ENCODE data around the gene SNX1.

GRCh38 chr15:63460780-63461734 is 43.3 kb upstream of the USP3 start:
- PRO-cap: no peak

- PRO-cap: no peak
Measured at GRCh38 chr15:63466187-63466698, 38.1 kb upstream of the USP3 start.

DNA sequence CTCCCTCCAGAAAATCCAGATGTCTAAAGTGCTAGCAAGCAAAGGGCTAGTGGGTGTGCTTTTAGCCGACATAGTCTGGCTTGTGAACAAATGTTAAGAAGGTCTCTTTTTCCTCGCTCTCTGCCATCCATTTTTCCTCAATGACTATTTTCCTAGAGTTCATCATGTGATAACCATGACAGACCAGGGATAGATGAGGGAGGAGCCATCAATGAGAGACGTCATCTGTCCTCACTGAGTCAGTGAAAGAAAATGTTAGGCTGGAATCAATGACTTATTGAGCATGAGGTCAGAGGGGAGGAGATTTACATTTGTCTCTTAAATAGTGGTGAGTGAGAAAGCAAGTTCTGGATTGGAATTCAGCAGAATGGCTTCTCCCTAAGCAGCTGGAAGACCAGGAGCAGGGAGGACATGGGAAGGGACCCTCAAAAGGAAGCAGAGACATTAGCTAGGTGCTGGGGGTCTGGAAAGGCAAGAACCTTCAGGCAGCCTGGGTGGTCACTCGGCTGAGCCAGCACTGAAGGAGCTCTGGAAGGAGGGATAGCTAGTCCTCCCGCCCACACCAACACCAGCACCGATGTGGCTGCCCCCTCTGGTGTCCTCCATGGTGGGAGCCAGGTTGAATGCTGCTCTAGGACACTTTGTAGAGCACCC is 28.1 kb upstream of the USP3 start:
- PRO-cap: no peak

- PRO-cap: no peak
Measured at GRCh38 chr15:63605822-63606206, 8.6 kb downstream of the FBXL22 start.

- PRO-cap: no peak
Measured at GRCh38 chr15:63672719-63673401, 75.7 kb downstream of the FBXL22 start.

GRCh38 chr15:63677676-63678830 is 80.9 kb downstream of the FBXL22 start:
- PRO-cap: no peak

GRCh38 chr15:63708071-63708649 is 111.0 kb downstream of the FBXL22 start:
- PRO-cap: no peak

GRCh38 chr15:63712414-63713130 is 115.4 kb downstream of the FBXL22 start:
- PRO-cap: no peak

DNA sequence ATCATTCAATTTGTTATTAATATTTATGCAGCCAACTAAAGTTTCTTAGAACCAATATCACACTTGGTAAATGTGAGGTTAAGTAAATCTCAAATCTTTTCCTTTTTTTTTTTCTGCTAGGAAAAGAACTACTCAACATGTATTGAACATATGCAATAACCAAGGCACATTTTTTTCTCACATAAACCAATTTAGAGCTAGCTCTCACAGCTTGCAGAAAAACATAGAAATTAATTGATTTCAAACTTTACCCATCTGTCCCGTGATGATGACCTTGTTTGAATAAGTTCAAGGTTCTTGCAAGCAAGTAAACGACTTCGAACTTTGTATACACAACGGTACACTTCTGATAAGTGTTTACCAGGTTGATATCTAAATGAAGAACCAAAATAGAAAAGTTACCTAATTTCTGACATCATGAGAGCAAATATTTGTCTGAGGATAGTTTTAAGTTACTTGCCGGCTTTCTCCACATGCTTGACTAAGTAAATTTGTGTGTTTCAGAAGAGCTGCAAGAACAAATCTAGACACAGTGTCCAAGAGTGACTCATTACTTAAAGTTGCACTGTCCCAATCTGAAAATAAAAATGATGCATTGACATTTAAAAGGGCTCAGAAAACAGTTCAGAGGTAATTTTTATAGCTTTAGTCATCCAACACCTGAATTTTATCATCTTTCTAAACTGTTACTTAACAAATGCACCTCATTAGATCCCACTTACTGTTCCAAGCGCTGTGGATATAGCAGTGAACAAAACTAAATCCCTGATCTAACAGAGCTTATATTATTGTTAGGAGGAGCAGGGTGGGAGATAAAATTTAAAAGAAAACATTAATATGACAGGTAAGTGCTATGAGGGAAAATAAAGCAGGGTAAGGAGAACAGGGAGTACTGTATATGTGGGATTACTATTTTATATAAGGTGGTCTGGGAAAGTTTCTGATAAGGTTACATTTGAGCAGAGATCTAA is 115.1 kb downstream of the HERC1 start:
- PRO-cap: no peak

DNA sequence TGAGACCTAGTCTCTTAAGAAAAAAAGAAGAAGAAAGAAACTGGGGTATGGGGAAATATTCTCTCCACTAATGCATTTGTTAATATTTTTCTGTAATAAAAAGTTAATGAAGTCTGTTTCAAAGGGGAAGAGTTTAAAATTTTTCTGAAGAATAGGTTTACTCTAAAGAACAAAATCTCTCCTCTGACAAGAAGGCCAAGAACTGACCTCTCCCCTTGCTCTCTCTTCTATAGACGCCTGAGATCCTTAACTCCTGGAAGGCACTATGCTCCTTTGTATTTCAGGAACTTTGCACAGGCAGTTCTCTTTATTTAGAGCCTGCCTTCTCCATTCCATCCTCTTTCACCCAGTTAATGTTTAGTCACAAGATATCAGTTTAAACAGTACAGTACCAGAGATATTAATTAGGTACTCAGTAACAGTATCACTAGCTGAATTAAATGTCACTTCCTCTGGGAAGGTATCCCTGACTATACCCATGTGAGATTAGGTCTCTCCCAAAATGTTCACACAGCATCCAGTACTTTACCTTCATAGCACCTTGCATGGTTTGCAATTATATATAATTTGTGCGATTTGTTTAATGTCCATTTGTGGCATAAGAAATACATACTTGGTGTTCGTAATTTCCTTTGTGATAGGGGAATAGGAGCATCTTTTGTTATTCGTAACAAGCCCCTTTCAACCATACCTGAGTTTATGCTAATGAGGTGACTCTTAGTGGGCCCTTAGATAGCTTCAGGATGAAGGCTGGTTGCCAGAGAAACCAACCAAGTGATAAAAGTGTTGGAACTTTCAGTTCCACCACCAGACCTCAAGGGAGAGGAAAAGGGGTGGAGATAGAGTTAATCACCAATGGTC is 33.4 kb downstream of the HERC1 start:
- PRO-cap: no peak

GRCh38 chr15:63895101-63895670 is 61.4 kb upstream of the HERC1 start:
- PRO-cap: no peak

DNA sequence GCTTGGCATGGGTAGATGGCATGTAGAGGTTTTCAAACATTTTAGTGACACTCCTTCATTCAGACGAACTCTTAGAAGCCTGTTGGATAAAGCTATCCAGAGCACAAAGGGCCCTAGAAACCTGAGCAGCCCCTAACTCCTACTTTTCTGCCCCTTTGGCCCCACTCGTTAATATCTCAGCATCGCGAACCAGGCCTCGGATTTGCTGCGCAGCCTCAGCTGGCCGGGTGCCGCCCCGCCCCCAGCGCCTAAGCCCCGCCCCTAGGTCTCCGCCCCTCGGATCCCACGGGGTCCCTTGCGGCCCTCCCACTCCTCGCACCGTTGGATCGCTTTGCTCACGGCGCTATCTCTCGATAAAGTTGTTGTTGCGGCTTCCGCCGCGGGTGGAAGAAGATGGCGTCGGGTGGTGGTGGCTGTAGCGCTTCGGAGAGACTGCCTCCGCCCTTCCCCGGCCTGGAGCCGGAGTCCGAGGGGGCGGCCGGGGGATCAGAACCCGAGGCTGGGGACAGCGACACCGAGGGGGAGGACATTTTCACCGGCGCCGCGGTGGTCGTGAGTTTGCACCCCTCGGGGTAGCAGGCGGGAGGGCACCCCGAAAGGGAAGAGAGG is at the start of gene SNX1:
Gene SNX1, plus strand, starts transcription at position 362 of the 609 bp plus-strand sequence.
- PRO-cap: bidirectional peak, plus-strand start at position 373 of the sequence, minus-strand start at position 202 of the sequence

GRCh38 chr15:64110987-64111485 is 15.3 kb downstream of the SNX1 start:
- PRO-cap: no peak

DNA sequence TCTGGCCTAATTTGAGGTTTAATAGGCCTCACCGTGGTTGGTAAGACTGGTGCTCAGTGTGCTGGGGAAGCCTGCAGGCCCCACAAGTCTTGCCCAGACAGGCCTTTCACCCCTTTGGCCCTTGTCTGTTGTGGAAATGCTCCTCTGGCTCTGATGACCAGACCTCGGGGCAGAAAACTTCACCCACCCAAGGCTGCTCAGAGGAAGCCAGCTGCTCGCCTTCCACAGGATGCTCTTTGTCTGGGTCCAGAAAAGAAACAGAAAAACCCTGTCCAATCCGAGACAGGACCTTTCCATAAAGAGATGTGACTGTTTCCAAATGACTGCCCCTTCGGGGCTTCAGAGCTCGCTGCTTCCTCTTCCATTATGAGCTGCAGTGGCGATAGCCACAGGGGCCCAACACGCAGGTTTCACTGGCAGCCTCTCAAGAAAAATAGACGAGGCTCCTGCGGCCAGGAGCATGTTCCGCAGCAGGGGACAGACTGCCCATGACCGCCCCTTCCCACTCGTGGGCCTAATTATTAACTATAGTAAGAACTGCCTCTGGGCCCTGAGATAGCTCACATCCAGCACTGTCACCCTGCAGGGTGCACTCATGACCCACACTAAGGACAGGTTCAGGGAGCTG is 6.8 kb upstream of the SNX22 start:
- PRO-cap: no peak

DNA sequence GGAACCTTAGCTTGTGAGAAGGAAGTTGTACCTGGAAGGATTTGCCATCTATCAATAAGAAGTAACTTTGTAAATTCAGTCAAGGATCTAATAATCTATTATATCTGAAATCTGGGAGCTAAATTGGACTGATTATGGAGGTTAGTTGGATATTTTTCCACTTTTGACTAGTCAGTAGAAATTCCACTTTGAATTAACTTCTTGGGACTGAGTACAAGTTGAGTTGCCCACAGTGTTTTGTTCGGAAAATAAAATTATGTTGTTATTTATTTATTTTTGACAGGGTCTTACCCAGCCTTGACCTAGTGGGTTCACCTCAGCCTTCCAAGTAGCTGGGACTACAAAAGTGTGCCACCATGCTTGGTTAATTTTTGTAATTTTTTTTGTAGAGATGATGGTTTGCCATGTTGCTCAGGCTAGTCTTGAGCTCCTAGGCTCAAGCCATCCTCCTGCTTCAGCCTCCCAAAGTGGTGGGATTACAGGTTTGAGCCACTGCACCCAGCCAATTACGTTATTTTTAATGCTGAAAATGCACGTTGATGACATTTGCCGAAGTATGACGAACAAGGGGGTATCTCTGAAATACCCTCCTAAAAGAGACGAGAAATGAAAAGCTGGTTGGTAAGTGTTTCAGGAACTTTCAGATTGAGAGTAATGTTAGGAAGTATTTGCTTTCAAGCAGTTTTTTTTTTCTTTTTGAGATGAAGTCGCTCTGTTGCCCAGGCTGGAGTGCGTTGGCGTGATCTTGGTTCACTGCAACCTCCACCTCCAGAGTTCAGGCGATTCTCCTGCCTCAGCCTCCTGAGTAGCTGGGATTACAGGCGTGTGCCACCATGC is 9.7 kb downstream of the ZNF609 start:
- PRO-cap: no peak

- PRO-cap: no peak
Measured at GRCh38 chr15:64560320-64560869, 100.0 kb downstream of the ZNF609 start.

GRCh38 chr15:64683792-64684185 is 91.6 kb downstream of the RBPMS2 start:
- PRO-cap: no peak

GRCh38 chr15:64699397-64700779 is 75.5 kb downstream of the RBPMS2 start:
- PRO-cap: no peak

DNA sequence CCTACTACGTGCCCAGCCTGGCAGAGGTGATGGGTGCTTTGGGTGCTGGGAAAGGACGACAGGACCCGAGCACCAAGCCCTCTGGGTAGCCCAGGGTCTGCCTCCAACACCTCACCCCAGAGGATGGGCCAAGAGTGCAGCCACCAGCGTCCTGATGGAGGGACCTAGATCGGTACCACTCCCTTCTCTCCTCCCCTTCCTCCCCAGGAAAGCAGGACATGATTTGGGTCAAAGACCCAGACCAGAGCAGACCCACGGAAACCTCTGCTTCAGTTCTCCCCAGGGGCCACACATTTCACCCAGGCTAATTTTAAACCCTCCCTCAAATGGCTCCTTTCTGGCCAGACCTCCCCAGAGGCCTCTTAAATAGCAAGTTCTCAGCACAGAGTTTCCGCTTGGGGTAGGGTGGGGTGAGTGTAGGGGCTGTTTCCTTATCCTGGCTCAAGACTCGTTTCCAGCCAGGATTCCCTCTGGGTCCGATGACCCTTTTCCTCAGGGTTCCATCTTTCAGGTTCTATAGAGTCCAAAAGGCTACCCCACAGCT is 20.6 kb downstream of the RBPMS2 start:
- PRO-cap: no peak

- PRO-cap: no peak
Measured at GRCh38 chr15:64949473-64950296, 38.0 kb downstream of the ANKDD1A start.